Occipital lobe (tissue), 2 donors: ENCODE measurements around a stretch of chr21.

DNA sequence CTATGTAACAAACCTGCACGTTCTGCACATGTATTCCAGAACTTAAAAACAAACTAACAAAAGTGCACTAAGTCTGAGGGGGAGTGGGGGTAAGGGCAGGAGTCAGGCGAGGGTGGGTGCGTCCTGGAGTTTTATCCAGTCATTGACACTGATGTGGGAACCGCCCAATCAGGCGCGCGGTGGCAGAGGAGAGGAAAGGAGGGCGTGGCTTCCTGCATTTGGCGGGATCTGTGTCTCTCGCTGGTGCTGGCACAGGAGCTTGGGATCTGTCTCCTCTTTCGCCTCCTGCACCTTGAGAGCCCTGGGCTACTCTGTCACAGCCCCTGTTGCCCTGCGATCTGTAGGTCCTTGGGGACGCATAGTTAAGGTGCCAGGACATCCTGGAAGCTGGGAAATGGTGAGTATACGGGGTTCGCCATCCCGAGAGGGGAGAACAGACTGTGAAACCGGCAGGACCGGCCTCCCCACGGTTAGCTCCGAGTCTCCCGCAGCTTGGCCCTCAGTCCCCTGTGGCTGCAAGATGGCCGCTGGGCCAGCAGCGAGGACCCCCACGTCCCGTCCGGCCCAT is 4203.1 kb upstream of the TPTE start:
- RAMPAGE, long total RNA, result no peak

- RAMPAGE, long total RNA, result no peak
Observed at GRCh38 chr21:6852887-6853117, 3668.6 kb upstream of the TPTE start.

DNA sequence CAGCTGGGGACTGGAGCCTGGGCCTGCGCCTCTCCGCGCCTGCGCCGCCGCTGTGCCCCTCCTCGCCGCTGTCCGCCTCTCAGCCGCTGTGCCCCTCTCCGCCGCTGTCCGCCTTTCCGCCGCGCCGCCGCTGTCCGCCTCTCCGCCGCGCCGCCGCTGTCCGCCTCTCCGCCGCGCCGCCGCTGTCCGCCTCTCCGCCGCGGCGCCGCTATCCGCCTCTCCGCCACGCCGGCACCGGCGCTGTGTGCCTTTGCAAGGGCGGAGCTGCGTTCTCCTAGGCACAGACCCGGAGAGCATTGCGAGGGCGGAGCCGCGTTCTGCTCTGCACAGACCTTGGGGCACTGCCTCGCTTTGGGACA is 1869.7 kb upstream of the TPTE start:
- RAMPAGE, long total RNA, result no peak

DNA sequence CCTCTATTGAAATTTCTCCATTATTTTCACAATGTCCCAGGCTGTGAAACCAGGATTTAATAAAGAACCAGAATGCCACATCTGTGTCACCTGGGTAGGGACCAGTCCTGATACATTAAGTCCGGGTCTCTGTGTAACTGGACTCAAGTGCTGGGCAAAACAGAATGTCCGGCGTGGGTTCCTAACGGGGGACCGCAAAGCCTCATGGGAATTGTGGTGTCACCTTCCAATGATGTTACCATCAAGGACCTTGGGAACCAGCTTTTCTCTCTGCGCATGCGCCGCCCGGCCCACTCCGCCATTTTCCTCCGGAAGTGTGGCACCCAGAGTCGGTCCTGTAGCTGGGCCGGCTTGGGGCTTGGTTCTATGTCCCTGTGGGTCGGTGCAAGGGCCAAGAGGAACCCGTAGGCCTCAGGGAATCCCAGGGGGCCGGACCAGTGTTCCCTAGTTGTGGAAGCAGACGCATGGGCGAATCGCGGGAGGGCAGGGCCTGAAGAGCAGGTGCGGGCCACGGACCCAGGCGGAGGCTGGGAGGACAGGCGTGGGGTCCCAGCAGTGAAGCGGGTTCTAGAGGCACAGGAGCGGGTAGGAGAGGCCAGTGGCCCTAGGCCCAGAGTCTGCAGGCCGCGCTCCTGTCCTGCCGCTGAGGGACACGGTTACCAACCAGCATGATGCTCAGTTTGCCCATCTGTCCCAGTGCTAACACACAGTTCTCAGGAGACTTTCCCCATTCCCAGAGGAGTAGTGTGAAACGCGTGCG is 1762.4 kb upstream of the TPTE start:
- RAMPAGE, long total RNA, result no peak

- RAMPAGE, long total RNA, result no peak
Observed at GRCh38 chr21:9000278-9001304, 1520.8 kb upstream of the TPTE start.

DNA sequence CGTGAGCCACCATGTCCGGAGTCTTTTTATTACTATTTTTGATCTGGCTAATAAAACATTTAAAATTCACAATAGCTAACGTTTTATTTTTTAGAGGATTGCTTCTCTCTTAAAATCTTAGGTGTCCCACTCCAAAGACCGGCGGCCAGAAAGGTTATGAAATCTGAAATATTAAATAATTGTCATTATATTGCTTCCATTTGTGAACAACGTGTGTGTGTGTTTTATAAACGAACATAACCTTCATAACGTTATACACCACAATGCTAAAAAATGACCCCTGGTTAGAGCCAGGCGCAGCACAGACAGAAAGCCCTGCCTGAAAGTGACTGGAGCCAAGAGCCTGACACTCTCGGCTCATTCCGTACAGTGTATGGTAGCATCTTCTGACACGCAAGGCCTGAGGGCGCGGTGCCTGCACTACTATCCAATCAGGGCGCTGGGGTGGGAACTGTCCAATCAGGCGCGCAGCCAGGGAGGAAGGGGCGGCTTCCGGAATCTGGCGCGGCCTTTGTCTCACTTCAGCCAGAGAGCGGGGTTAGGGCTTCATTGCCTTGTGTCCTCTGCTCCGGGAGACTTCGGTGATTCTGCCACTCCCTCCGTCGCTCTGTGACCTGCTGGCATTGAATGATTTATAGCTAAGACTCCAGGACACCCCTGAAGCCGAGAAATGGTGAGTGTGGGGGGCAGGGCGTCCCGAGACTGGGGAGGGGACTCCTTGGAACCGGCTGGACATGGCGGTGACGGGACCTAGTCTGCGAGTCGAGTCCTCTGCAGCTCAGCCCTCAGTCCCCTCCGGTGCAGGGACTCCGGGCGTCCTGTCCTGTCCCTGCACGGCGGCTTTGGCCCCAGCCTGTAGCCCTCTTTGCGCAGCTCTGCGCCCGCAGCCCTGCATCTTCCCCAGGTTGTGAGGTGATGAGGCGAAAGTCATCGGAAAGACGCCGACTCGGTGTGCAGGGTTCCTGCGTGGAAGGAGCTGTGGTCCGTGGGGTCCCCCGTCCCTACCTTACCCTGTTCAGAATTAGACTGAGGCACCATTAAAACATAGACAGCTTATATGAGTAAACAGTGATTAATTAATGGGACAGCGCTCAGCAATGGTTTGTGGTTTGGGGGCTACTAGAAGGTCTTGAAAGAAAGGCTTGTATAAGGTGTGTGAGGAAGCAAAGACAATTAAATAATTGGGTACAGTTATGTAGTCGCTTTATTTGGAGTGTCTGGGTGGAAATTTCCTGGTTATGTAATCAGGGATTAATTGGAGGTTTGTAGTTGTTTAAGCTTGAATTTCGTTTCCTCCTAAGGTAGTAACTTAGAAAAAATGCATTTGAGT is 183.4 kb downstream of the LIPI start:
- RAMPAGE, long total RNA, result no peak

- RAMPAGE, long total RNA, result no peak
Observed at GRCh38 chr21:14070345-14070816, 140.4 kb downstream of the LIPI start.

DNA sequence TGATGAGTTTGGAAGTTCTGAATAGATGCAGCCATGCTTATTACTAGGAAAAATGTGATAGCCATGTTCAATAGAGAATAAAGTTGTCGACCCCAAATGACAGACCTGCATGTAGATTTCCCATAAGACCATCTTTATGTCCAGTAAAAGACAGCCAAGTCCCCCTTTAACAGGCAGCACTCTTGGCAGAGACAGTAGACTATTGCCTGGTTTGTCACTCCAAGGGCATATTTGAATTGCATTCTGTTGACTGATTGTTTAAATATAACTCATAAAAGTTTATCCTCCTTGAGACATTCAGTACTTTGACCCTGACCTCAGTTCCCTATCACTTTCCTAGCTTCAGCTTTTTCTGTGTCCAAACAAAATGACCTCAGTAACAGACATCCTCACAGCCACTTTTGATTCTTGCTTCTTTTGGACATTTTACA is 51.0 kb downstream of the RBM11 start:
- RAMPAGE, long total RNA, result no peak

- RAMPAGE, long total RNA, result no peak
Observed at GRCh38 chr21:14270660-14270970, 54.7 kb downstream of the RBM11 start.

- RAMPAGE, long total RNA, result no peak
Observed at GRCh38 chr21:14526703-14528003, 19.0 kb downstream of the SAMSN1 start.

DNA sequence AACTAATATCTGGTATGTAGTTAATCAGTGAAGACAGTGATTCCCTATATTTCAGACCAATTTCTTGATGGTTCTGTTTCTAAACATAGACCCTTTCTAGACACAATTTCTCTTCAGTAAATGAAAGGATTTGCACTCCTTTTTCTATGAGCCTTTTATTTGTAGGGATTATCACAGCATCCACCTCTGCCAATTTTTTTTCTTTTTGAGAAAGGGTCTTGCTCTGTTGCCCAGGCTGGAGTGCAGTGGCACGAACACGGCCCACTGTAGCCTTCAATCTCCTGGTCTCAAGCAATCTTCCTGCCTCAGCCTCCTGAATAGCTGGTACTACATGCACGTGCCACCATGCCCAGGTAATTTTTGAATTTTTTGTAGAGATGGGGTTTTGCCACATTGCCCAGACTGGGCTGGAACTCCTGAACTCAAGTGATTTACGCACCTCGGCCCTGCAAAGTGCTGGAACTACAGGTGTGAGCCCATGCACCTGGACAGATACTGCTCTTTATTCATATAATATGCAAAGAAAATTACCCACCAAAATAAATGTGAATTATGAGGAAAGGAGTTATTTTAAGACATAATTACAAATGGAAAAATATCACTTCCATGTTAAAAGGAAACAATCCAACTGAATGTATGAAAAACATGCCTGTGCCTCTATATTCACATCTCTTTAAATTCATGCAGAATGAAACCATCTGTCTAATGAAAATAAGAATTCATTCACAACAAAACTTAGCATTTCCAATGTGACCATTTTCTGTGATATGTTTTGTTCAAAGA is 2.1 kb downstream of the SAMSN1 start:
- RAMPAGE, long total RNA, result no peak

- RAMPAGE, long total RNA, result no peak
Observed at GRCh38 chr21:14687215-14687659, 141.1 kb upstream of the SAMSN1 start.

DNA sequence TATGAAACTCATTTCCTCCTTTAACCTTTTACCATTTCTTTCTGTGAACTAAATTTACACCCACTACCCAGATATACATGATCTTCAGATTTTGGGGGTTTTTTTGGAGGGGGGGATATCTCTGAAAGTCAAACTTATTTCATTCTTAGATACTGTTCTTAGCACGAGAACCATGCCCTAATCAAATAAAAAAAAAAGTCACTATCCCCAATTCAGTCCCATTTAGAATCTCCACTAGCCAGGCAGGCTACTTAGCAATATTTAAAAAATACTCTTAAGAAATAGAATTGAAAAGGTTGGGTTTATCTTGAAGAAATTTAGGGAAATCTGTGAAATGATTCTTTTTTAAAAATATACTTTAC is 28.3 kb downstream of the NRIP1 start:
- RAMPAGE, long total RNA, result no peak

DNA sequence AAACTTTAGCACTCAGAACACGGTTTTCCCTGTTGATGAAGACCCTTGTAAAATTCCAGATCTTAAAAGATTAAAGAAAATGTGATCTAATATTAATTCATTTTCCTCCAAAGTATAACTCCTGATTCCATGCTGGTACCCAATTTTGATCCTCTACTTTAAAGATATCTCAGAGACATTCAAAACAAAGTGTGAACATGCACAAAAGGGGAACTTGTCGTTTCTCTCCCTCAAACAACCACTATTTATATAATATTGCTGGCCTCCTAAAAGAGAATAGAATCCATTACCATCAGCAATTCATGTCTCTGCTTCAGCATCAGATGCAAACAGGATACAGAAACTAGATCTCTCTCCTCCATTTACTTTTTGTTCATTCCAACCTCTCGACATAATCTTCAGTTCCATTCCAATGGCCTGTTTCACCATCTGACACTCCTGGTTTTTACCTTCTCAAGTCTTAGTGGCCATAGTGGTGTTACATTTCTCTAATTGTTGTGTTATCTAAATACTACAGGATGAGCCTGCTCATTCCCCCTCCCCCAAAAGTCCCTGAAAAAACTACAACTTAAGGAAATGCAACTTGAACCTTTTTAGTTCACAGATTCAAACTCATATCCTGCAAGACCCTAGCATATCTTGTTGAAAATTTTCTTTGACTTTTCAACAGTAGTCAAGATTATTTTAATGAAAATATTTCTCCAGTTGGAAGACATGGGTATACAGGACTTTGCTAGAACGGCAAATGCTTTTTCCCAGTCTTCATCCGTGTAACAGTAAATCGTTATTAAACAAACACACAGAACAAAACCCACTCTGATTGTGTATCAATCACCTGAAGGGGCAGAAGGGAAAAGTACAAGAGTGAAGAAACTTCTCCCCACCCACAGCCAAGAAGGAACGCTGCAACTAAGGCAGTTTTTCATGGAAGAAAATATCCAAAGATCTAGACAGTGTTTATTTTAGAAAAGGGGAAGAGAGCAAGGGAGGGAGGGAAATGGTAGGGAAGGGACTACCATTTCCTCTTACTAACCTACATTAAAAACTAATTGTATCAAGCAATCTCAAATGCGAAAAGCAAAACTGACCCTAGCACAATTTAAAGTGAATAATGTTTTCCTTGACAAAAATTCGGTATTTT is 3.9 kb downstream of the NRIP1 start:
- RAMPAGE, long total RNA, result no peak

DNA sequence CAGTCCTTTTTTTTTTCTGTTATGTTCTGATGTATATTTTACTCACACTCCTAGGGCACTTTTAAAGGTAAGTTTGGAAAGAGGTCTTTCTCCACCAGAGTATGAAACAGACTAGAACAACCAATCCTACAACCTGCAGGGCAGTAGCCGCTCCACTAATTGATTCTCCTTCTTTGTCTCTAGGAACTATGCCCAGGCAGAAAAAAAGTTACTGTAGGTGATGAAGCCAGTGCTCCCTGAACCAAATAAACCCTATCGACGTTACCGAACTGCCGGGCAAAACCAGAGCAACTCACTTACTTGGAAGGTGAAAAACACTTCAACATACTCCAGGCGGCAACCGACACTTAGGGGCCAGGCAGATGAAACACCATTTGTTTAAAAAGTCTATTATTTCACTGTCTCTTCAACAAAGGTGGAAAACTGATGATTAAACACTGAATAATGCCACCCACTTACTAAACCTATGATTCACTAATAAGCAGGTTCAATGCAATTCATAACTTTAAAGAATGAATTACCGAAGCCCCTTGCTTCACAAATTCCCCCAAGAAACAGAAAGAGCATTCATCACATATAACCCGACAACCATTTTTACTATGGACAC is 1.7 kb downstream of the NRIP1 start:
- RAMPAGE, long total RNA, result no peak

DNA sequence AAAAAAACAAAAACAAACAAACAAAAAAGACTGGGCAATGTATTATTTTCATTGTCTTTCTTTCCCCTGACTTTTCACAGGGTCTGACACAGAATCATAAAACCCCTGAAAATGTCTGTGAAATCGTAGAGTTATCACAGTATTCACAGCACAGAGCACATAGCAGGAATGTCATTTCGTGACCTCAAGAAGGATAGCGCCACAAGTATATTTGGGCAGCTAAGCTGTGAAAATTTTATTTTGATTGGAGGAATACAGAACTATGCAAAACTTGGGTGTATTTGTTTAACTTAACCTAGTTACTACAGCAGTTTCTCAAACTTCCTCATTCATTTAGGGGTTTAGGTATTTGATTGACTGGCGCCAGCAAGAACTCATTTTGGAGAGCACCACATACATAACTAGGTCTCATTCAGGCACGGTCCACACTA is 154.9 kb upstream of the NRIP1 start:
- RAMPAGE, long total RNA, result no peak

GRCh38 chr21:15643024-15643315 is 86.8 kb upstream of the USP25 start:
- RAMPAGE, long total RNA, result no peak

DNA sequence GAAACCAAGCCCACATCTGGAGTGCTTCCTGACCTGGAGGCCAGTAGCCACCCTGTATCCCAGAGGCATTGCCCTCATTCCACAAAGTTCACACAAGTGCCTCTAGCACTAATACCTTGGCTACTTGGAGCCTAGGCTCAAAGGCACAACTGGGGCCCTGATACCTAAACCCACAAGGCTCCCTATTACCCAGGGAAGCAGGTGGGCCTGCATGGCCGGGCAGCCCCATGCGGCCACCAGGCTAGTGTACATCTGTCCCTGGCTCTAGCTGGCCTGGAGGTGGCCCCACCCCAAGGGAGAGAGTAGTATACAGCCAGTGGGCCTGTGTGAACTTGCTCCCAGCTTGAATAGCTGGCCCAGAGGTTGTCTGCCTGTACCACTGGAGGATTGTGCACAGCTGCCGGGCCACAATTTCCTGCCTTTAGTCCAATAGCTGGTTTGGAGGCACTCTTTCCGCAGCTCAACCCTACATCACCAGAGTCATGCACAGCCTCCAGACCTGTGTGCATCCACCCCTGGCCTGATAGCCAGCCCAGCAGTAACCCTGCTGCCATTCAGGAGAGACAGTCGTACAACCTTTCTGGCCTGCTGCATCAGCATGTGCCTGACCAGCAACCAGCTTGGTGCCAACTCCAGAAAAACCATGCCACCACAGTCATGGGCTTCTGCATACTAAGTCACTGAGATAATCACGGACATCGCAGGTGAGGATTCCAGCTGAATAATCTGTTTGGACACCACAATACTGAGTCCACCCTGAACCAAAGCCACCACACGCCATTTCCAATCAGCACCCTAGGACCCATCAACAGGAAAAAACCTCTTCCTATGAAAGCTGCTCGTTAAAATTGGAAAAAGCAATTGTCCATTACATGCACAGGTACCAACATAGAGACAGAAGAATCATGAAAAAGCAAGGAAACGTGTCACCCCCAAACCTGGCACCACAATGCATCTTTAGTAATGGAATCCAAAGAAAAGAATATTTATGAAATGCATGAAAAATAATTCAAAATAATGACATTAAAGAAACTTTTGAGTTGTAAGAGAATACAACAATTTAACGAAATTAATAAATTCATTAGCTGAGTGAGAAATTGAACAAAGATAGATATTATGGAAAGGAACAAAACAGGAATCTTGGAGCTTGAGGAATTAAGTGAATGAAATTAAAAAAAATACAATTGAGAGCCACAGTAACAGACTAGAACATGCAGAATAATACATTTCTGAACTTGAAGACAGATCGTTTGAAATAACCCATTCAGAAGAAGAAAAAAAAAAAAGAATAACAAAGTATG is 52.6 kb downstream of the USP25 start:
- RAMPAGE, long total RNA, result no peak

DNA sequence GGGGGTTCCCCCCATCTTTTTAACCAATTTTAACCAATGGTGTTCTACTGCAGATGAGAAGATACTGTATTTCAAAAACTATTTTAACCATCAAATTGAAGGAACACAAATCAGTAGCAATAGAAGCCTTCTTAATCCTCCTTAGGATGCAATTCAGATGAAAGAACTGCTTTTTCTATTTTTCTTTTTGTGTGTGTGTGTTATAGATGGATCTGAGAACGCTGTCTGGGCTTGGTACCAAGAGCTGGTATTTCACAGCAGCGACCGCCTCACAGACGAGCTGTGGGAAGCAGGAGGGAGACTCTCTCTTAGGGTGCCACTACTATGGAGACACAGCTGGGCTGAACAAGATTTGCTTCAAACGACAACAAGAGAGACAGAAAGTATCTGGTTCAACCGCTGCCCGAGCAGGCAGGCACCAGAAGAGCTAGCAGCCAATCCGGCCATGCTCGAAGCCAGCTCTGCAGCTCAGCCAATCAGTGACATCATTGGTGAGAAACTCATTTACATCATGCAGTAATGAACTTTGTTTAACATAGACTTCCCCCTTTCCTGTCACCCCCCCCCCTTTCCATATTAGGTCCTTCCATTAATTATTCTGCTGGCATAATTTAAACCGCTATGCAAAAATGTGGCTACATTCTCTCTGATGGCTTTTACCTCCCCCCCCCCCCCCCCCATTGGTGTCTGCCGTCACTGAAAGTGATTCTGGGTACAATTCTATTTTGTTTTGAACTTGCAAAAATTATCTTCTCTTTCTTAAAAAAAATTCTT is 341.3 kb downstream of the USP25 start:
- RAMPAGE, long total RNA, result start-site peak on the plus strand centred at position 287 of the sequence, 66 bp wide, 99 and 252 reads in 2 replicates; start-site peak on the minus strand centred at position 394 of the sequence, 134 bp wide, 7 and 11 reads in 2 replicates

DNA sequence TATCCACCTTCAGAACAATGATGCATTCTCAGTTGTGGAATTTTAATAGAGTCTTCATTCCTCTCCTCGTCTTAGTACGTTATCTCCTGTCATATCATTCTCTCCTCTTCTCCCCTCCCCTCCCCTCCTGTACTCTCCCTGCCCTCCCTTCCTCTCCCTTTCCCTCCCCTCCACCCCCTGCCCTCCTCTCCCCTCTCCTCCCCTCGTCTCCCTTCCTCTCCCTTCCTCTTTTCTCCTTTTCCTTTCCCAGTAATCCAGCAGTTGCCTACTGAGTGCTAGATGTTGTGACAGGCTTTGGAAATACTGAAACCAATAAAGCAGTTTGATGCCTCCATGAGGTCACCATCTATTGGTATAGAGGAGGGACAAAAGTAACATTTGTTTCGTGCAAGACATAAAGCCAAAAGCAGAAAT is 453.9 kb downstream of the USP25 start:
- RAMPAGE, long total RNA, result no peak